LHCN-M2 (cell line): ENCODE measurements around the genes CCDC32 and RPUSD2.

DNA sequence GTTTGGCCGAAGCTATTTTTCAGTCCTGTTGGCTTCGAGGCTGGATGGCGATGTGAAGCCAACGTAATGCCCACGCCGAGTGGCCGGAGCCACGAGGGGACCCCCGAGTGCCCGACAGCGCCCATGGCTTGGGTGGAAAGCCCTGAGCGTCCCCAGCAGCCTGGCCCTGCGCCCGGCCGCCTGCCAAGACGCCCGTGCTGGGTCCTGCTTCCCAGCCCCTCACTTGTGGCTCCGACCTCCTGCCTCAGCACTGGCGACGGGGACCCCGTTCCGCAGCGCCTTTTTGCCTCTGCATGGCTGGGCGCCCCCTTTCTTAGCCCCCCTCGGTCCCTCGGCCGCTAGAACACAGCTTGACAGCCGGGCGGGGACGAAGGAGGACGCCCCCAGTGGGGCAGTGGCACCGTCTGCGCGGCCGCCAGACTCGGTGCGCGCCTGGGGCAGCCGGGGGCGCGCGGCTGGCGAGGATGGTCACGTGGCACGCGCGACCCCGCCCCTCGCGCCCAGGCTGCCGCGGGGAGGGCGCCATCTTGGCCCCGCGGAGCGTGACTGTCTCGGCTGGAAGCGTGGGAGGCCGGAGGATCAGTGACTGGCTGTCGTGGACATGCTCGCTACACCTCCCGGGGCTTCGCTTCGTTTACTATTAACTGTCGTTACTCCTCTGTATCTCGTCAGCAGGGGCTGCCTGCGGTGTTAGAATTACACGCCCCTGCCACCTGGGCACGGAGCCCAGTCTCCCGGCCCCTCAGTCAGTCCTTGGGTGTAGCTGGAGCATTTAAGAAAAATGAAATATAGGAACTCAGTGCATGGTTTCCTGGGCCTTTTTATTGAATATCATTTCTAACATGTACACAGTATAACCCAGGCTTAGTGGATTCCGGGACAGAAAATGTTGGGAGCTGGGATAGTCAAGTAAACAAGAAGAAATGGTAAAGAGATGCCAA is 711 bp upstream of the GPR176 start:
- RAMPAGE, long total RNA, result no peak

- RAMPAGE, long total RNA, result no peak
Observed at GRCh38 chr15:39922401-39923252, 2.6 kb upstream of the GPR176 start.

DNA sequence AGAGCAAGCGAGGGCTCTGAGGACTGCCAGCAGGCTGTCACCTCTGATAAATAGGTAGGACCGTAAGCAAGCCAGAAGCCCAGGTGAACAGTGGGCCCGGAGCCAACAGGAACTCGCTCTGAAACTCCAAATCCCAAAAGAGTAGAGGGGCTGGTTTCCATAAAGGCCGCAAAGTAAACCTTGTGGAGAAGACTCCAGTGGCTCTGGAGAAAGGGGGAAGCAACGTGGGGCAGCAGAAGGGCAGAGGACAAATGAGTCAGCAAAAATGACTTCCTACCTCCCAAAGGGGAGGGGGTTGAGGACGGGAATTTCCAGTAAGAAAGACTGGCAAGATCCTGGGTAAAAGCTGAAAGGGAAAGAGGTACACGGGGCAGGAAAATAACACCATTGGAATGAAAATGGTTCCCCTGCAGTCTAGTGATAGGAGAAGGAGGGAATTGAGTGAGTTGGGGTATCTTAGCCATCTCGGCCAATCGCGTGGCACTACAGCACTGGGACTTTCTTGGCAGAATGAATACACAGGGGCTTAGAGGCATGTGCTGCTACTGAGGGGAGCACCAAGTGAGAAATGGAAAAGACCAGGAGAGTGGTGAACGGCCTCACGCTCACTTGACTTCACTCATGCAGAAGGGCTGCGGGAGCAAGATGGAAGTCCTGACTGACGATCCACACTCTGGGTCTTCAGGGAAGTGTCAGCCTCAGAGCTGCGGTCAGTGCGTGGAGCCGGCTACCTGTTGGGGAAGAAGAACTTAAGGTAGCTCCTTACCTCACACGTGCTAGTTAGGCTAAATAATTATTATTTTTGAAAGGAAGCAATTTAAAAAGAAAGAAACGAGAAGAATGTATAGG is 33.2 kb downstream of the BMF start:
- RAMPAGE, long total RNA, result no peak

DNA sequence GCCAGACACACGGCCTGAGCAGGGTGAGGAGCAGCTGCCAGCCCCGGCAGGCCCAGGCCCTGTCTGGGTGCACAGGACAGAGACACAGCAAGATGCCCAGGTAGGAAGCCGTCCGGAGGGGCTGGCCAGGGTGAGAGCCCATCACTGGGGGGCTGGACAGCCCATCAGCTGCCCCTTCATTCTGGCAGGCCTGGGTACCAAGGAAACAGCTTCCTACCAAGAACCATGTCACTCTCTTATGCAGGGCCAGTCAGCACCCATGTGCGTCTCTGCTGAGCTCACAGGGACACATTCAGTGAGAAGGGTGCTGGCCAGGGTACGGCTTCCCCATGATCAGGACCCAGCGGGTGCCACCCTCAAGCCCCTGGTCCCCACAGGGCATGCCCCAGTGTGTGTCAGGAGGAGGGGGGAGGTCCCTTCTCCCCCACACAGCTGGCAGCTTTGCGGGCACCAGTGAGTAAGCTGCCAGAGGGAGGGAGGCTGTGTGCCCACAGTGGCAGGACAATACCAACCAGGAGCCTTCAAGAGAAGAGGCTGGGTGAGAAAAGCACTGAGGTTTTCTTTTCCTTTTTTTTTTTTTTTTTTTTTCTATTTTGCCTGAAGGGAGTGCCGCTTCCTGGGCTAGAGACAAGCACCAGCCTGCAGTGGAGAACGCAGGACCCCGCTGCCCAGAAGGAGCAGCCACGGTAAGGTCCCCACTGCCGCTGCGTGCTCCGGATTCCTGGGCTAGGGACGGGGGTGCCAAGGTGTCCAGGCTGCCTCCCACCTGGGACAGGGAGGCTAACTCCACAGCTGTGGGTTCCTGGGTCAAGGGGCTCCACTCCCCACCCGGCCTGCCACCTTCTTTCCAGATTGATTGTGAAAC is 1.4 kb downstream of the PAK6 start:
- RAMPAGE, long total RNA, result no peak

DNA sequence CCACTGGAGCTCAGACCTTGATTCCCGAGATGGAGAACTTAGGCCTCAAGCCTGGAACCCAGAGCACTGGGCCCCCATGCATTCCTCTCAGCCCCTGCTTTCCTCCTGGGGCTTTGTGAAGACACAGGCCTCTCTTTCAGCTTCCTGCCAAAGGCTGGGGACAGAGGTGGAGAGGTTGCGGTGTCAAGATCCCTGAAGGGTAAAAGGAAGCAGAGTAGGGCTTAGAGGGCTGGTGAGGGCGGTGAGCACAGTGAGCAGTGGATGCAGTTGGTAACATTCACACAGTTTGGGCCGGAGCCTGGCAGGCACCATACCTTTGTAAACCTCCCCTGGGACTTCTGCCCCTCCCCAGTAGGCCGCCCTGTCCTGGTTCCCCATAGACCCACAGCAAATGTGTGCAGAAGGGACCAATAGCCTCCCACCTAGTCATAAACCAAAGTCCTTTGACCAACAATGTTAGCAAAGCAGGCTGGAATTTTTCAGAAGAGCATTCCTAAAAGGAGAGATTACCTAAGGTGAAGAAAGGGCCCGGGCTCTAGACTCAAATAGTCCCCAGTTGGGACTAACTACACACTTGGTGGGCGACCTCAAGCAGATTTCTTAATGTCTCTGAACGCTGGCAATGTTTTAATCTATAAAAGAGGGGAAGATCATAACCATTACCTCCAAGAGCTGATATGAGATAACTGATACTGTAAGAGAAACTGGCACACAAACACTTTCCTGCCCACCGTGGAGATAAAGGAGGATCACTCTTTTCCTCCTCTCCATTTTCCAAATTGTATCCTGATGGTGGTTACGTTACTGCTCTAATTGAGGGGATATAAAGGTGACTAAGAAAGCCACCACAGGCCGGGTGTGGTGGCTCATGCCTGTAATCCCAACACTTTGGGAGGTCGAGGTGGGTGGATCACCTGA is 1.6 kb upstream of the PHGR1 start:
- RAMPAGE, long total RNA, result no peak

DNA sequence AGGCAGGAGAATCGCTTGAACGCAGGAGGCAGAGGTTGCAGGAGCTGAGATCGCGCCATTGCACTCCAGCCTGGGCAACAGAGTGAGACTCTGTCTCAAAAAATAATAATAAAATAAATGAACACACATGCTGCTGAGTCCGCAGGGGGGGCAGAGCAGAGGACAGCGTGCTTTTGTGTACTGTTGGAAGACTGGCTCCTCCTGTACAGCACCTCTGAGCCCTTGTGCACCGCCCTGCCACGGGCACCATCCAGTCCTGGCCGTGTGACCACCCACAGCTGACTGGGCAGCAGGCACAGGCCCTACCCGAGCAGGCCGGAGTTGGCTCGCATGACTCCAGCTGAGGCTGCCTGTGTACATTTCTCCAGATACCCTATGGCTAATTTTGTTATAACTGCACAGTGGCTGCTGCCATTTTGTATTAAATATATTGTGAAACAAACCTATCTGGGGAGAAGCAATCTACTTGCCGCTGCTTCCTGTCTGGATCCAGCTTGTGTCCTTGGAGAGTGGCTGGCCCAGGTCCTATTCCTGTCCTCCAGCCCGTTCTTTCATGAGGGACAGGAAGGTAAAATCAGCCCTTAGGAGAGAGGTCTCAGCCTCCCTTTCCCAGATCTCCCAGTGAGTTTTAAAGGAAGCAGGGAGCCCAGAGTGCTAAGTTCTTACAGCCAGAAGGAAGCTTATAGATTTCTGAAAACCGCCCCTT is 14.6 kb downstream of the IVD start:
- RAMPAGE, long total RNA, result no peak

GRCh38 chr15:40420712-40421169 is 15.1 kb downstream of the IVD start:
- RAMPAGE, long total RNA, result no peak

DNA sequence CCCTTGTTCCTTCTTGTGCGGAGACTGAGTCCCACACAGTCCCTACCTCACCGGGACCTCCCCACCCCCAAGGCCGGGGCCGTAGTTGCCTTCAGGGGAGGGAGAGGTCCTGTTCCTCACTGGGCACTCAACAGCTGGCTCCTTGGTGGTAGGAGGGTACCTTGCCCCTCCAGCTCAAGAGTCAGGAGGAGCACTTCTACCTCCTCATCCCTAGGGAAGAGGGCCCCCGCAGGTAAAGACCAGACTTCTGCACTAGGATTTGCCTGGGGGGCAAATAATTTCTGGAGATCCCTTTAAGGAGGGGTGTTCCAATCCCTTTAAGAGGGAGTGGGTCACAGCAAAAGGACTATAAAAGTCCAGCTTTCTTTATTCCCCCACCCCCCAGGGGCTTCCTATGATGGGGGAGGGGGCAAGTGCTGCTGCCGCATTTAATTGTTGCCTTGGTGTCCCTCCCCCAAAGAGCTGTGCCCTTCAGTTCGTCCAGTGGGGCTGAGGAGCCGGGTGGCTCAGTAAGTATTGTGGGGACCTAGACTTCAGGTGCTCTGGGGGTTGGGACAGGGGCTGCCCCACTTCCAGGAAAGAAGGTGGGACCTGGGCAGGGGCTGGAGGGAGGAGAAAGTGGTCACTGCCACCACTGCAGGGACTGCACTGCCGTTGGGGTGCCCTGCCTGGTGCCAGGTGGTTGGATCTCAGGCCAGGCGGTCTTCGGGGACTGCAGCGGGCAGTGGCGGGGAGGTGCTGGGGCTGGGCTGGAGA is 3.5 kb upstream of the BAHD1 start:
- RAMPAGE, long total RNA, result no peak

DNA sequence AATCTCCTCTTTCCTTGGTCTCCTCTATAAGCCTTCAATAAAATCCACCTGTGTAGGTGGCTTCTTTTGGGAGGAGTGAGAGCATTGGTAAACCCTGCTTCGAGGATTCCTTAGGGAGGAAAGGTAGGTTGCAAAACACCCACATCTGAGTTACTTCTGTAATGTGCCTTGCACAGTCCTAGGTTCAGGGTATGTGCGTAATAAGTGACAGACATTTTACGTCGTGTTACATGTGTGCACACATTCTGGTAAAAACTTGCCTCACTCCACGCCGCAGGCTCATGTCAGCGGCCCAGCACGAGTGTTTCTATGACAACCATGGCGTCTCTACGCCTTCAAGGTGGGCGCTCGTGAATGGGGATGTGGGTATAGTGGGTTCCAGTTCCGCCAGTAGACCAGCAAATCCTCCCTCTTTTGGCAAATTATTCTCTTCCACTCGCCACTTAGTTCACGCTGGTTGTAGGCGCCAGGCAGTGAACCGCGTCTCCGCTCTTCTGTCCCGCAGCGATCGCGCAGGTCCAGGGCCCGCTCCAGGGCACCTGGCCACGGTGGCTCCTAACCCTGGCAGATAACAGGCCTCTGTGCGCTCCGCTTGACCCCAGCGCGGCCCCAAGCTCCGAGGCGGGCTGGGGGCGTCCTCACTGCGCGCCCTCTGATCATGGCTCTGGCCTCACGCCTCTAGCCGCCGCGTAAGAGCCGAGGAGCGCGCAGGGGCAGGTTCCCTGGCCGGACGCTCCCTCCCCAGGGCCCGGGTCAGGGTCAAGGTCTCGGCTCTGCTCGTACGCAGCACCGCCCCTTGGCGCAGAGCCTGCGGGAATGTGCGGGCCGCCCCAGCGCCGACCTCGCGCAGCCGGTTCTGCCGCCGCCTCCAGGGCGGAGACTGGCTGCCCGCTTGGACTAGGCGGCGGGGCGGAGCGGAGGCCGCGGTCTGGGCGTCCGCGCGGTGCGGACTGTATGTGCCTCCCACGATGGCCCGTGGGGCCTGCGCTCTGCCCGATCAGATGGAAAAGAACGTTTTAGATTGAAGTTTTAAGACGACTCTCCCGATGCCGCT is 40.5 kb downstream of the CHST14 start:
- RAMPAGE, long total RNA, result no peak

DNA sequence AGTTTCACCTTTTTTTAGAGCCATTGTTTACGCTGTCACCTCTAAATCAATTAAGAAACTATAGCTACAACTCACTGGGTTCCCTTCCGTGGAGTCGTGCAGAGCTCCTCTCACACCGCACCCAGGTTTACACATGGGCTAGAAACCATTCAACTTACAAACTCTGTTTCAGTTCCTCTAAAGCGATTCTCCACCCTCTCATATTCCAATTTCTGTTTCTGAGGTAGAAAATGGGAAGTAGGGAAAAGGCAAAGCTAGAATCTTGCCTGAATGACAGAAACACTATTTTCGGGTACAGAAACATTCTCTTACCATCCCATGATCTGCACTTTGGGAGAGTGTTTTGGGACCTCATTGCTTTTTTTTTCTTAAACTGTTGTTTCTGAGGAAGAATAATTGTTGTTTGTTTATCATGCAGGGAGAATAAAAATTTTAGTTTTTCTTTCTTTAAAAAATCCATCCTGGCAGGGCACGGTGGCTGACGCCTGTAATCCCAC is 14.2 kb downstream of the CCDC32 start:
- RAMPAGE, long total RNA, result no peak

GRCh38 chr15:40564222-40565427 is at the start of gene CCDC32:
TSS of gene CCDC32 (minus strand) at chr15:40565042.
- RAMPAGE, long total RNA, result start-site peak on the minus strand at chr15:40565005-40565054, 31 reads

GRCh38 chr15:40569020-40570122 is at the start of gene RPUSD2:
TSS of gene RPUSD2 (plus strand) at chr15:40569299.
- RAMPAGE, long total RNA, result start-site peak on the plus strand at chr15:40569296-40569318, 10 reads

DNA sequence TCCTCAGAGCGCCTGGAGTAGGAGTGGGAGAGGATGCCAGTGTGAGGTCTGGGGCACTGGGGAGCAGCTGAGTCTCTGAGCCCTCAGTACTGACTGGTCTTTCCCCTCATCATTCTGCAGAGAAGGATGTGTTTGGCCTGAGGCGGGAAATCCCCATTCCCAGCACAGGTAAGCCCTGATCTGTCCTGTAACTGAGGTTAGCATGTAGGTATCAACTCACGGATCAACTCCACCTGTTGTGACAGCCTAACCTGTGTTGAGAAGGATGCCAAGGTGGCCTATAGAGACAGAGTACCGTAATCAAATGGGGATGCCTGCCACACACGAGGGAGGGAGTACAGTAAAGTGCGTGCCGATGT is 12.3 kb downstream of the SPINT1 start:
- RAMPAGE, long total RNA, result no peak

DNA sequence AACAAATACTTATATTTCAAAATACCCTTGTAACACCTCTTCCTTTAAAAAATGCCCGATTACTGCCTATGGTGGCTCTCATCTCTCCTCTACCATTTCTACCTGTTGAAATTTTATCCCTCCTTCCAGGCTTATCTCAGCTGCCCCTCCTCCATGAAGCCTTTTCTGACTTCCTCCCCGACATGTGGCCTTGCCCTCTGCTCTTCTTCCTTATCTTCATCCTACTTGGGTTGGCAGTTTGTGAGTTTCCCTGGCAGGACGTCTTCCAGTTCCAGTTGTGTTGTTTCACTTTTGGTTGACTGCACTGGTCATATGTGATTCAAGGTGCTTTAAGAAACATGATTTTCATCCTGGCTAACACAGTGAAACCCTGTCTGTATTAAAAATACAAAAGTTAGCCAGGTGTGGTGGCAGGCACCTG is 4.4 kb downstream of the DLL4 start:
- RAMPAGE, long total RNA, result no peak

GRCh38 chr15:40949550-40950332 is 3.5 kb upstream of the CHAC1 start:
- RAMPAGE, long total RNA, result no peak

- RAMPAGE, long total RNA, result no peak
Observed at GRCh38 chr15:40952242-40953349, 675 bp upstream of the CHAC1 start.

DNA sequence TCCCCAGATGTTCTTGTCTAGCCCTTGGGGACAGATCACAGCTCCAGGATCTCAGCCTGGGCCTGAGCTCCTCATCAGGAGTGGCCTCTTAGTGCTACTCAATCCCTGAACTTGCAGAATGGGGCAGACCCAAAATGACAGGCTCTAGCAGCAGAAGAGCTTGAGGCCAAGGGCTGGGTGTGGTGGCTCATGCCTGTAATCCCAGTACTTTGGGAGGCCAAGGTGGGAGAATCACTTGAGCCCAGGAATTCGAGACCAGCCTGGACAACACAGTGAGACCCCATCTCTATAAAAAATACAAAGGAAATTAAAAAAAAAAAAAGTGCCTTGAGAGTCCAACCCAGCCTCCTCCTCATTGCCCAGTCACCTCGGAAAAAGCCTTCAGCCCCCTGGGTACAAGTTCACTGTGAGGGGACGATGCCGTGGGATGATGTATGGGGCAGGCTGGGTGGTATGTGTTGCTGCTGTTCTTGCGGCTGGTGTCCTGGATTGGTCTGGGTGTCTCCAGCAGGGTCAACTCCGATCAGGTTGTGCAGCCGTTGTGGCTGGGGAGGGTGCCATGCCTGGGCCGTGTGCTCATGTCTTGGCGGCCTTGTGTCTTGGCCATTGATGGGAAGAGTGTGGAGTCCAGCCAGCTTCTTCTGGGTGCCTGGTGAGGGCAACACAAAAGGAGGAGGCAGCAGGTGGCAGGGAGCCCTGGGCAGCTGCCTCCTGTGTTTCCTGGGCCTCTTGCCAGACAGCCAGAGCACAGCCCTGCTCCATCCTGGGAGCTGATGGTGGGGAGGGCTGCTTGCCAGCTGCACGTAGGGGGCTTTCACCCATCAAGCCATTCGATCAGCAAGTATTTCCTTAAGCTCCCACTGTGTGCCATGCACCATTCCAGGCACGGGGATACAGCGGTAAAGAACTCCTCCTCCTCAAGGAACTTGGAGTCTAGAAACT is 4.1 kb downstream of the CHAC1 start:
- RAMPAGE, long total RNA, result no peak

GRCh38 chr15:40964238-40964623 is 11.0 kb downstream of the CHAC1 start:
- RAMPAGE, long total RNA, result no peak

GRCh38 chr15:41079657-41080284 is 36.3 kb downstream of the INO80 start:
- RAMPAGE, long total RNA, result no peak

- RAMPAGE, long total RNA, result no peak
Observed at GRCh38 chr15:41085219-41085854, 30.7 kb downstream of the INO80 start.